Breast epithelium (tissue), 2 donors: ENCODE measurements around the gene ROPN1L.

- PRO-cap = no peak
- RAMPAGE, long total RNA, 2 experiments = no peak in any of the 2 experiments
Observed at GRCh38 chr5:6868259-6868765, 155.1 kb downstream of the TENT4A start.

- PRO-cap = no peak
- RAMPAGE, long total RNA, 2 experiments = no peak in any of the 2 experiments
Observed at GRCh38 chr5:7131044-7131301, 265.0 kb upstream of the ADCY2 start.

DNA sequence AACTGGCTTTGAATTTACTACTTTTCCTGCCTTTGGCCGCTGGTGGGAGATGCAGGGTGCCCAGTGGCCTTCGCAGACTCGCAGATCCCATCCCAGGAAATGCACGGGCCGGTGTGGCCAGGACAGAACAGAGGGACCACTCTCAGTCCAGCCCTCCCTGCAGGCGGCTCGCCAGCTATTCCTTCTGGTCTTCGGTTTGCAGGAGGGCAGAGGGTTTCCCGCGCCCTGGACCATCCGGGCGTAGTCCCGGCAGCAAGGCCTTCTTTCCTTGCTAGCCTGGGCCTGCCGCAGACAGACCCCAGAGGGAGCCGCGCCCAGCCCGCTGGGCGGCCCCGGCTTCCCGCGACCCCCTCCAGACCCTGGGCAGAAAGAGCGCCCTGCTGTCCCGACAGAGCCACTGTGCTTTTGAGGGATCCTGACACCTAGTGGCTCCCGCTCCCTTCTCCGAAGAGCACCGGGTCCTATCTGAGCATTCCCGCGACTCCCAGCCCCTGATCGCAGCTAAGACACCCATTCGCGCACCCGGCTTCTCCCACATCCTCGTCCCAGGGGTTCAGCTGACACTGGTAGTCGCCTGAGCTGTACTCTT is 1.2 kb downstream of the CFAP90 start:
- PRO-cap = no peak
- RAMPAGE, long total RNA, 2 experiments = no peak in any of the 2 experiments

GRCh38 chr5:8843543-8844238 is 702.2 kb downstream of the SEMA5A start:
- PRO-cap = no peak
- RAMPAGE, long total RNA, 2 experiments = no peak in any of the 2 experiments

- PRO-cap = no peak
- RAMPAGE, long total RNA, 2 experiments = no peak in any of the 2 experiments
Observed at GRCh38 chr5:9265275-9266351, 280.3 kb downstream of the SEMA5A start.

GRCh38 chr5:10198480-10198969 is 51.2 kb downstream of the ATPSCKMT start:
- PRO-cap = no peak
- RAMPAGE, long total RNA, 2 experiments = no peak in any of the 2 experiments

- PRO-cap = no peak
- RAMPAGE, long total RNA, 2 experiments = no peak in any of the 2 experiments
Observed at GRCh38 chr5:10278513-10279213, 28.6 kb downstream of the CCT5 start.

- PRO-cap = no peak
- RAMPAGE, long total RNA, 2 experiments = no peak in any of the 2 experiments
Observed at GRCh38 chr5:10310037-10310826, 2.5 kb upstream of the CMBL start.

DNA sequence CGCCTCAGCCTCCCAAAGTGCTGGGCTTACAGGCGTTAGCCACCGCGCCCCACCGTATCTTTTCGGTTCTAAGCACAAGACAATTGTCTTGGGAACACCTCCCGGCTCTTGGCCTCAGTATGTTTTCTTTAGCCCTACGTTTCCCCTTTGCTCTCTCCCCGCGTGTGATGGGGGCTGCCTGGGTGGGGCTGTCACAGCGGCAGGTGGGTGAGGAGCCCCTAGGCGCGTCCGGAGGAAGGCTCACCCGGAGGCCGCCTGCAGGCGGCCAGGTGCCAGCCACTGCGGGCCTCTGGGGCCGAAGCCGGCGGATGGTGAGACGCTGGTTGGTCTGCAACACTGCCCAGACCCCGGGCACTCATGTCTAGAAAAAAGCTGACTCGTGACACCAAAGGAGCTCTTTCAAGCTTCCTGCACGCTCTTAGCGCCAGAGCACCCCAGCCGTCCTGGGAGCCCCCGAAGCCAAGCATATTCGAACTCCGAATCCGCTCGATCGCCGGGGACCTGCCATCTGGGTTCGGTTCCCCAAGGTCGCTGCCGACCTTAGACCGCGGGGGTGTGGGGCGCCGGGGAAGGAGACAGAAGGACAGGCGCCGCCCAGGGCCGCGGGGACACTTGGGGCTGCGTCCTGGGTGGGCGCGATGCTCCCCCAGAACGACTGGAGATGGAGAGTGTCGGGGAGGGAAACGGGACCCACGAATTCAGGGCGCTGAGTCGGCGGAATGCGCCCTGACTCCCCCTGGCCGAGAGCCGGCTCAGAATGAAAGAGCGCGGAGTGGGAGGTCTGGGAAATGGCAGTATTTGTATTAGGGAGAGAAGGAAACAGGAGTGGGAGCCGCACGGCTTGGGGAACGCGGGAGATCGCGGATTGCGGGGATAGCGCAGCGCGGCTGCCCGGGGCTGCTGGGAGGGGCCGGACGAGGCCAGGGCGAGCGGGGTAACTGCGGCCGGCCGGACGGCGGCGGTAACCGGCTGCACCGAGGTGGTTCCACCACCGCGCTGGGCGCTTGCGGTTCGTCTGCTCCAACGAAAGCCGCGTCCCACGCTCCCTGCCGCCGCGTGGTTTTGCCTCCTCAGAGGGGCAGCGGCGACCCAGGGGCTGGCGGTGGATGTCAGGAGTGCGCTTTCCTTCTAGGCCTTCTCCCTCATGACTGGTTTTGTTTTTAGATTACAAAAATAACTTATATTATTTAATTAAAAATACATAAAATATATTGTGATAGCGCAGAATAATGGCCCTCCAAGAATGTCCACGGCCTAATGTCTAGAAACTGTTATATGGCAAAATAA is 20.2 kb upstream of the MARCHF6 start:
- PRO-cap = no peak
- RAMPAGE, long total RNA, 2 experiments = no peak in any of the 2 experiments

- PRO-cap = no peak
- RAMPAGE, long total RNA, 2 experiments = no peak in any of the 2 experiments
Observed at GRCh38 chr5:10381716-10382064, 28.2 kb downstream of the MARCHF6 start.

DNA sequence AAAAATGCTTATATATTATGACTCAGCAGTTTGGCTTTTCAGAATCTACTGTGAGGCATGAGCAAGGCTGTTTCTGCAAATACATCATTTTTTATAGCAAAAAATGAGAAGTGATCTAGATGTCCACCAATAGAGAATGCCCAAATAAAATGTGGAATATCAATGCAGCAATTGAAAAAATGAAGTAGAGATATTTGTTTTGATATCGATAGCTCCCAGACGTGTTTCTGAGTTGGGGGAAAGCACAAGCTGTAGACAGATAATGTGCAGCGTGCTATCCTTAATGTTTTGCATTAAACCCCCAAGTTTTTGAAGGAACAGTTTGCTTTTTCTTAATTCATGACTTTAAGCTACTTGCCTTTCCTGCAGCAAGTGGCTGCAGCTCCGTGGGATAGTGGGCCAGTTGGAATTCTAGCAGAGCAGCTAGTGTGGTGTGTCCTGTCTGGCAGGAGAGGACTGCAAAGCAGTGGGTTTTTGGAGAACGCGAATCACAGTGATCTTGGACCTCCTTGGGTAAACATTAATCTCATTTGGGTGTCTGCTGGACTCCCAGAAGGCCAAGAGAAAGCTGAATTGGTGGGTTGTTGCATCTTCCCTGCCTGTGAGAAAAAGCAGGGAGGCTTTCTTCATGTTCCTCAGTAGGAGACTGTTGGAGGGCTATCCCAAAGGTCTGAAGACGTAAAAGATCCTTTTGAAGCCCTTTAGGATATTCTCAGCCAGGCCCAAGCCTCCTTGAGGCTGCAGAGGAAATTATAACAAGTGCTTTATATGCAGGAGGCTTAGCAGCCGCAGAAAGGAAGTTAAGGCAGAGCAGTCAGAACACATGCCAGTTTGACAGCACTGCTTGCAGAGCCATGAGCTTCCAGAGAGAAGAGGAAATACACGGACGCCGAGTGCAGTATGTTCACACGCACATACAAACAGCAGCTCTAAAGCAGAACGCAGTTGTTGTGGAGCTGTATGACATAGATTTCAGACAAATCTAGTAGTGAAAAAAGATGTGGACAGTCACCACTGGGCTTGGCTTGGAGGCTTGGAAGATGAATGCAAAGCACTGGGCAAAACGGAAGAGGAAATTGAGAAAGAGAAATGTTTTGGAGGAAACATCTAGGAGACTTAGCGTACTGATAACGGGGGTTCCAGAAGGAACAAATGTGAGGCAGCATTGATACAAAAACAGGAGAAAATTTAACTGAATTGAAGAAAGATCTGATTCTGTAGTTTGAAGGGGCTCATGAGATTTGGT is 20.1 kb upstream of the ROPN1L start:
- PRO-cap = no peak
- RAMPAGE, long total RNA, 2 experiments = no peak in any of the 2 experiments

- PRO-cap = bidirectional peak, plus-strand start at chr5:10441914, minus-strand start at chr5:10441780
- RAMPAGE, long total RNA, 2 experiments = no peak in any of the 2 experiments
Observed at GRCh38 chr5:10441619-10442489, at the start of gene ROPN1L. Gene ROPN1L, plus strand, starts transcription at chr5:10441879.

GRCh38 chr5:10467267-10467650 is 25.6 kb downstream of the ROPN1L start:
- PRO-cap = no peak
- RAMPAGE, long total RNA, 2 experiments = no peak in any of the 2 experiments

DNA sequence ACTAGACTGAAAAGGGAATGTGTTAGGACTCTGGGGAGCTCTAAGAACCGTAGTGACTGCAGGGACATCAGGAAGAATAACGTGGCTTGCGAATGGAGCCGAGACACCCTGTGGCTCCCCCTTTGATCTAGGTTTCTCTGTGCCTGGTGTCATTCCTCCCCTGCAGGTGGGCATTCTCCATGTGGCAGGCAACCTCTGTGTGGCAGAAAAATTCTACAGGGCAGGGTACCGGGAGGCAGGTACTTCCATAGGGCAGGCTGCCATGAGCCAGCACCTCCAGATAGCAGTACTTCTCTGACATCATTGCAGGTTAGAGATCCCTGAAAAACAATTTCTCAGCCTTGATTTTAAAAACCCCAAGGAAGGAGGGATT is 43.1 kb downstream of the ROPN1L start:
- PRO-cap = no peak
- RAMPAGE, long total RNA, 2 experiments = no peak in any of the 2 experiments

DNA sequence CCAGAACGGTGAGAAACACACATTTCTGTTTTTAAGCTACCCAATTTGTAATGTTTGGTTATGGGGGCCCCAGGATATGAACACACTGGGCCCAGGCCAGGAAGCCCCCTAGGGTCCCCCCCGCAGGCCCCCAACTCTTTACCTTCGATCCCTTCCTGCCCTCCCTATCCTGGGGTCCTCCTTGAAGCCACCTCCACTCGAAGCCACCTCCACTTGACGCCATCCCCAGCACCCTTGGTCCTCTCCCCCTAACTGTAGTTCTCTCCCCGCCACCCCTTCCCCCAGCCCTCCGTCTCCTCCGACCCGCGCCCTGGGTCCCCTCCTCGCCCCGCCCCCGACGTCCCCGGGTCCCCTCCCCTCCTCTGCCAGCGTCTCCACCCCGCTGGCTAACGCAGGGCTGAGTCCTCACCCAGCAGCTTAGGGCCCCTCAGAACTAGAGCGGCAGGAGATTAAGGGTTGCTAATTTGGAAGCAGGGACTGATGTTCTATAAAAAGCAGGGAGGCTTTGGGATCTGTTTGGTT is 30.7 kb upstream of the ANKRD33B start:
- PRO-cap = no peak
- RAMPAGE, long total RNA, 2 experiments = no peak in any of the 2 experiments

- PRO-cap = no peak
- RAMPAGE, long total RNA, 2 experiments = no peak in any of the 2 experiments
Observed at GRCh38 chr5:10566329-10567098, 2.6 kb downstream of the ANKRD33B start.

DNA sequence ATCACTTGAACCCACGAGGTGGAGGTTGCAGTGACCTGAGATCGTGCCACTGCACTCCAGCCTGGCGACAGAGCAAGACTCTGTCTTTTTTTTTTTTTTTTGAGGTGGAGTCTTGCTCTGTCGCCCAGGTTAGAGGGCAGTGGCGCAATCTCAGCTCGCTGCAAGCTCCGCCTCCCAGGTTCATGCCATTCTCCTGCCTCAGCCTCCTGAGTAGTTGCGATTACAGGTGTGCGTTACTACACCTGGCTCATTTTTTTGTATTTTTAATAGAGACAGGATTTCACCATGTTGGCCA is 42.7 kb downstream of the ANKRD33B start:
- PRO-cap = no peak
- RAMPAGE, long total RNA, 2 experiments = no peak in any of the 2 experiments

DNA sequence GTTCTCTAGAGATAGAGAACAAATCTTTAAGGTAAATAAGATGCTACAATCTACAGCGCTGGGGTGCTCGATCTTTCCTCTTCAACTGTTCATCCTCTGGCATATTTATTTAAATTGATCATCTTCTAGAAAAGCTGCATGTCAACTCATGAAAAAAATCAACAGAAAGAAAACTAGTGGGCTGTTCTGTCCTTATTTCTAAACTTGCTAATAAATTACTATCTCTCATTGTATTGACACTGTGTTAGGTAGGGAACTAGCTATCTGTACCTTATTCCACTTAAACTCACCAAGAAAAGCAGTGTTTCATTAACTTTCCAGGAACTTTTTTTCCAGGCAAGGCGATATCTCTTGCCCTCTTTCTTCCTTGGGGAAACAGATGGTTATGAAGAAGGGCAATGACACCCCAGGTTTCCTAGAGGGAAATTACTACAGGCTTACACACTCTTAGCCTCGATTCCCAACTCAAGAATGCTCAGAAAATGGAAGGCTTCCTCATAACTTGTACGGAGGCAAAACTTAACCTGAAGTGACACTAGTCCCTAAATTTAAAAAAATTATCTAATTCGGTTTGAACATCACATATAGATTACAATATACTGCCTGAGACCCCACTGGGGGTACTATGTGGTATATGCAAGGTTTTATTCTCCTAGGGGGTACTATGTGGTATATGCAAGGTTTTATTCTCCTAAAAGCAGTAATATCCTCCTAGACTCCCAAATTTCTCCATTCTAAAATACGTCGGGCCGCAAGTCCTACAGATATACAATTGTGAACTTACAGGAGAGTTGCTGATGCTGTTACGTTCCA is 15.4 kb downstream of the DAP start:
- PRO-cap = no peak
- RAMPAGE, long total RNA, 2 experiments = no peak in any of the 2 experiments

DNA sequence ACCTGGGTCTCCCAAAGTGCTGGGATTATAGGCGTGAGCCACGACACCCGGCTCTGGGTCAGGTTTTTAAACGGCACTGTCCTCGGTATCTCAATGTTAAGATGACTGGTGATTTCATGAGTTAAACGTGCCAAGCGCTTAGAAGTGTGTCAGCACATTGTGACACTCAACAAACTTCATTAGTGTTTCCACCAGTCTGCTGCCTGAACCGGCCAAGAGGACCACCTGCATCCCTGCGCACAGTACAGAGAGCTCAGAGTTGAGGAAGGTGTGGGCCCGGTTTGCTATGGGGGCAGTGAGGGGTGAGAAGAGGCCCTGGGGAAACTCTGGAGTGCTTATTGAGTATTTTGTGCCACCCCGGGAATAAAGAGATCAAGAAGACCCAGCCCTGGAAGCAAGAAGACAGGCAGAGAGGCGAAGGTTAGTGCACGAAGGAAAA is 3.5 kb downstream of the DAP start:
- PRO-cap = no peak
- RAMPAGE, long total RNA, 2 experiments = no peak in any of the 2 experiments

DNA sequence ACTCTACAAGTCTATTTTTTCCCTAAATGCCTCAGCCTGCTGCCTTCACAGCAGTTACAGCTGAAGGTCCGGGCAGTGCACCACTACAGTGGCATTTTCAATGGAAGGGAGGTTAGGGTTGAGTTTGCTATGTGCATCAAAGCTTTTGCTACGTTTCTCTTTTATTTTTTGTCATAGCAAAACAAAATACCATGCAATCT is 193.7 kb downstream of the CTNND2 start:
- PRO-cap = no peak
- RAMPAGE, long total RNA, 2 experiments = no peak in any of the 2 experiments